ENCODE measurements around a stretch of chr11.

- PRO-cap, 7 experiments, result no peak in any of the 7 experiments
These were observed 80.0 kb downstream of the CDKN1C start for GRCh38 chr11:2805458-2806137.

- PRO-cap, 7 experiments, result no peak in any of the 7 experiments
These were observed 16.4 kb downstream of the CDKN1C start for GRCh38 chr11:2869115-2869727.

- PRO-cap, 7 experiments, result no peak in any of the 7 experiments
These were observed 1.4 kb downstream of the CDKN1C start for GRCh38 chr11:2883956-2884859.

GRCh38 chr11:2927967-2928743, 1.1 kb downstream of the PHLDA2 start:
- PRO-cap, 7 experiments, result no peak in any of the 7 experiments

DNA sequence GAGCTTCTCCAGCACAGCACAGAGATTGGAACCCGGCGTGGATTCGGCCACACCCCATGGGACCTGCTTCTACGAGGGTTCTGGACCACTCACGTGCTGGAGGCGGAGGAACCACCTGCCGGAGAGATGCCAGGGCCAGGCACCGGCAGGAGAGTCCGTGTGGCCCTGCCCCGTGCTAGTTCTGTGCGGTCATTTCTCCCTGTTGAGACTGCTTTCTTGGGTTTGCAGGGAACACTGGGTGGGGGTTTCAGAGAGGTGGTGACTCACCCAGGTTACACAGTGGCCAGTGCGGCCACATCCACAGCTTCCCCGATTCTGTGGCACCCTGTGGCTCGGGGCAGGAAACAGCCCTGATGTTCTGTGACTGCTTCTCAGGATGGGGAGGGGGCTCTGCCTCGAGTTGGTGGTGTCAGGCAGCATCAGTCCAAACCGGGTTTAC, 3.6 kb upstream of the PHLDA2 start:
- PRO-cap, 7 experiments, result peak in 1 of 7 experiments; most common minus-strand start position 317 of the sequence (in 1)

GRCh38 chr11:2943085-2943482, 13.9 kb upstream of the PHLDA2 start:
- PRO-cap, 7 experiments, result no peak in any of the 7 experiments

- PRO-cap, 7 experiments, result no peak in any of the 7 experiments
These were observed 1.6 kb downstream of the NAP1L4 start for GRCh38 chr11:2990575-2990952.

DNA sequence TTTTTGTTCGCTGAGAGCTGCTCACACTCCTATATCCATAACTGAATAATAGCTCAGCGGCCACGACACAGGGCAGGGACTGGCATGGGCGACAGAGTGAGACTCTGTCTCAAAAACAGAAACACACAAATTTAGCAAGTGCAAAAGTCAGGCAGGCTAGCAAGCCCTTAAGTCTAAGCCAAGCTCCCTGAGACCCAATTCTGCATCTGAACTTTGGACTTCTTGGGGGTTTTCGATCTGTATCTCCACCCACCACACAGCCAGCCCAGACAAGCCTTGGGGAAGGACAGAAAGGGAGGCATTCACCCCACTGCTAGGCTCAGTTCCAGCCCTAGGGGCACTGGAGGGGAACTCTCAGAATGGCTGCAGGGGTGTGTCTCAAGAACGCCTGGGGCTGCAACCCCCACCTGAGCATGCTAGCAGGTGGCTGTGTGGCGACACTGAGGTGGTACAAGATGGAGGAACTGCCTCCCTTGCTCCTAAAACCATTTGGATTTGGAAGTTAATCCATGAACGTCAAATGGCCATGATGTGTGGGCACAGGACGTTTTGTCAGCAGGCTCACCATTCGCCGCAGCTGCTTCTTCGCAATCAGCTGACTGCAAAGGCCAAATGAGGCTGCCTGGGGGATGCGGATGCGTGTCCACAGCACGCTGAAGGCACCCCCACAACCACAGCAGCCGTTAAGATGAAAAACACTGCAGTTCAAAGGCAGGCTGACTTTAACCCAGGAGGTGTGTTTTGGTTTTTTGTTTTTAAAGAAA, 21.9 kb upstream of the NAP1L4 start:
- PRO-cap, 7 experiments, result peak in 3 of 7 experiments; most common plus-strand start position 322 of the sequence (in 1); most common minus-strand start position 587 of the sequence (in 2)

GRCh38 chr11:3021967-3022265, 29.8 kb upstream of the NAP1L4 start:
- PRO-cap, 7 experiments, result no peak in any of the 7 experiments

DNA sequence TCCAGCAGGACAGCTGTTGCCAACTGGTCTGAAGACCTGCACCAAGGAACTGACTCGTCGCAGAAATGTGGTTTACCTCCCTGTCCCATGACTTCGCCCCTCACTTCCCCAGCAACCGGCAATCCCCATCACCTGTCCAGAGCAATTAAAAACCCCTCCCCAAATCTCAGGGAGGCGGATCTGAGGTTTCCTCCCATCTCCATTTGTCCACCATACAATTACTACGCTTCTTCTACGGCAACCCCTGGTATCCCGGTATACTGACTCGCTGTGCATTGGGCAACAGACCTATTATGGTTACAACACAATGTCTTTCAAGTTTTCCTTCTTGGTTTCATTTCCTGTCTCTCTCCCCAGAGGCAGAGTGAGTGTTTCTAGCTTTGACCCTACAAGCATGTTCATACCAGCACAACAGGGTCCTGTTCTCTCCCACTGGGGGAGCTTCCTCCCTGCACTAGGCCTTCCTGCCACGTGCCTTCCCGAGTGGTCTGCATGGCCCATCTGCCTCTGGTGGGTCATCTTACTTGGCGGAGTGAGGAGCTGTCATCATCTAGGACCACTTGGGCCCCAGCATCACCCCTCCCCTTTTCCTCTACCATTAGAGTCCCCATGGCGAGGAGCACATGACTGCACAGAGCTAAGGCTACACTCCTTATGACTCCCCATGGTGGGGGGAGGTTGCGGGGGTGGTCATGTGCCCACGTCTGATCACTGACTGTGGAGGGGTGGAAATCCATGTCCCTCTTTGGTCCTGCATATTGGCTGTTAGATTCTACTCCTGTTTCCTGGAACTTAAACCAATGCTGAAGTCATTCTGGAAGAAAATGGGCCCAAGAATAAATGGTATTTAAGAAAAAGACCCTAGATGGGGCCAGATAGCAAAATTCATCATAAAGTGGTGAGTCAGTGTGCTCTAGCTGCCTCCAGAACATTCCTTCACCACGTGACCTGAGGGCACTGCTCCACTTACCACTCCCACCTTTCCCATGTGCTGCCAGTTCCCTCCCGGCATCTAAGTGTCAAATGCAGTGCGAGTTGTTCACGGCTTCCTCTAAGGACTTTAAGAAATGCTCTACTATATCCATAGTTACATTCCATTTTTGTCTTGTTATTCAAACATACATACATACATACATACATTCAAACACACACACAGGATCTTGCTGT, 30.5 kb upstream of the NAP1L4 start:
- PRO-cap, 7 experiments, result no peak in any of the 7 experiments

DNA sequence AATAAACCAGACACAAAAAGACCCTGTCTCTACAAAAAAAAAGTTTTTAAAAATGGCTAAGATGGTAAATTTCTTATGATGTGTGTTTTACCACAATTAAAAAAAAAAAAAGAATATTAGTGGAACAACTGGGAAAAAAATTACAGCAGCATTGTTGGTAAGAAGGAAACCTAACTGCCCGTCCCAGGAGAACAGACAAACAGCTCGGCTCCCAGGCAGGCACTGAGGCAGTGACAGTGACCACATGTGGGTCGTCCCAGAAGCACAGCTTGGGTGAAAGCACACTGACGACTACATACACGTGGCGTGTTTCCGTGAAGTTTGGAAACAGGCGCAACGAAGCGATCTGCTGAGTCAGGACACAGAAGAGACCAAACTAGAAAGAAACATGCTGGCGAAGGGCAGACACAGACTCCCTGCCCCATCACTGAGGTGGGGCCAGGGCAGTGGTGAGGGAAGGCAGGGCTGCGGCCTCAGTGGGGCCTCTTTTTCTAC, 20.3 kb downstream of the CARS1 start:
- PRO-cap, 7 experiments, result no peak in any of the 7 experiments

DNA sequence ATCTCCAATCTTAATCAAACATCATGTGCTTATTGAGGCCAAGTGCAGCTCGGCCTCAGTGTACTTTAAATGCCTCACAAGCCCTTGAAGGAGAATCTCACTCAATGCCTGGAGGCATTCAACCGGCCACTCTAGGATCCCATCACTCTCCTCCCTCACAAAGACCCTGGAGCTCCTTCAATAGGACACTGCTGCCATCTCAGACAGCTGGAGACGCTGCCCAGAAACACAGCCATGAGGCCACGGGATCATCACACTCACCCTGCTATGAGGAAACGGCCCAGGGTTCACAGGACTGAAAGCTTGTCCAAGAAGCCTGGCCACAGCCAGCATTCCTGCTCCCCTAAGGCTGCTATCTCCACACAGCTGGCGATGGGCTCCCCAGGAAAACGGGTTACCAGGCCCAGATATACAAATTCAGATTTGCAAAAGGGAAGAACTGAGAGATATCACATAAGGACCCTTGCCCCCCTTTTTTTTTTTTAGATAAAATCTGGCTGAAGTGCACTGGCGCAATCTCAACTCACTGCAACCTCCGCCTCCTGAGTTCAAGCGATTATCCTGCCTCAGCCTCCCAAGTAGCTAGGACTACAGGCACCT, 13.2 kb downstream of the CARS1 start:
- PRO-cap, 7 experiments, result no peak in any of the 7 experiments

DNA sequence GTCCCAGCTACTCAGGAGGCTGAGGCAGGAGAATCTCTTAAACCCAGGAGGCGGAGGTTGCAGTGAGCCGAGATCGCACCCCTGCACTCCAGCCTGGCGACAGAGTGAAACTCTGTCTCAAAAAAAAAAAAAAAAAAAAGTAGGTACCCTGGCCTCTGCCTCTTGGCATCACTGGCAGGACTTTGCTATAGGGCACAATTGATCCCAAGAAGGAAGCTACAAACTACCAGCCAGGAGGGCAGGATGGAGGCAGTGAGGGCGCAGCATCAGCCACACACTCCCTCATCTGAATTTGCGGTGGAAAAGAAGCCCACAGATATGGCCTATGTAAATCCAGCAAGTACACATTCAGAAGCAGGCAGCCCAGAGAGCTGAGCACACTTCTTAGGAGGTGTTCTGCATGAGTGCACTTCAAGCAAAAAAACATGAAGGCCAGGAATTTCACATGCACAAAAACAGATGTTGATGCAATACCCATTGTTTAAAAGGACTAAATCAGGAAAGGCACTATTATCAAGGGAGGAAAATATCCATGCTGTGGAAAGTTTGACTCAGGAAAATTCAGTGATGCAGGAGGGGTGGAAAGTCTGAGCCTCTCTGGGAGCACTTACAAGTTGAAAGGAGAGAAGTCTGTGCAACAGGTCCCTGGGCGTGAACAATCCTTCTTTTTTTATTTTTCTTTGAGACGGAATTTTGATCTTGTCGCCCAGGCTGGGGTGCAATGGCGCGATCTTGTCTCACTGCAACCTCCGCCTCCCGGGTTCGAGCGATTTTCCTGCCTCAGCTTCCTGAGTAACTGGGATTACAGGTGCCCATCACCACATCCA, 15.7 kb upstream of the CARS1 start:
- PRO-cap, 7 experiments, result no peak in any of the 7 experiments

DNA sequence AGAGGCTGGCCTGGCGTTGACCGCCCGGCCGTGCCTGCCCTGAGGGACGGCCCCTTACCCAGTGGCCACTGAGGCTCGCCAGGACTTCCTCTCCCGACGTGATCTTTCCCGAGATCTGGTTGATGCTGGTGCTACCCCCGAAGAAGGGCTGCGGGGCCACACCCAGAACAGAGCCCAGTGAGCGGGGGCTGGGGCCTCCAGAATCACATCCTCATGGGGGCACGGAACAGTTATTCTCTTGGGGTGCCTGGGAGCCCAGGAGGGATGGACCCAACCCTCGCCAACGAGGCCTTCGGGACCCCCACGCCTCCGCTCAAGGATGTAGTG, 36.4 kb upstream of the CARS1 start:
- PRO-cap, 7 experiments, result no peak in any of the 7 experiments

DNA sequence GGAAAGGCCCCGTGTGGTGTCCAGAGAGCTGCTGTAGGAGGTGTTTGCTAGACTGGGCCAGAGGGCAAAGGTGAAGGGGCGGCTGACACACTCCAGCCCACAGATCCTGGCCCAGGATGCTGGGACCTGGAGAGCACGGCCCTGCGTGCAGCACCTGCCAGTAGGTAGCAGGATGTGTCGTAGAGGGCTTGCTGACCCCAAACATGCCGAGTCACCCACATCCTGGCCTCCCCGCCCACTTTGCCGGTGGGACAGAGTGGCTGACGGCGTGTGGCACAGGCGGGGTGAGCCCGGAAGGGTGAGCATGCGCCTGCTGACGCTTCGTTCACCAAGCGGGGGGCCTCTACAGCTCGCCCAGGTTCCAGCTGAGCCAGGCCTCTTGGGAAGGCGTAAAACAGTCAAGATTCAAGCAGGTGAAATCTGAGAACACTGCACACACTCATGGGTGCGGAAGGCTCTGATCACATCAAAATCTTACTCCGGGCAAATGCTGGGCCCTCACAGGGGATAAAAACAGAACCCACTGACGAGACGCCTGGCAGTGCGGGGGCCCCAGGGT, 10.9 kb downstream of the OSBPL5 start:
- PRO-cap, 7 experiments, result no peak in any of the 7 experiments

DNA sequence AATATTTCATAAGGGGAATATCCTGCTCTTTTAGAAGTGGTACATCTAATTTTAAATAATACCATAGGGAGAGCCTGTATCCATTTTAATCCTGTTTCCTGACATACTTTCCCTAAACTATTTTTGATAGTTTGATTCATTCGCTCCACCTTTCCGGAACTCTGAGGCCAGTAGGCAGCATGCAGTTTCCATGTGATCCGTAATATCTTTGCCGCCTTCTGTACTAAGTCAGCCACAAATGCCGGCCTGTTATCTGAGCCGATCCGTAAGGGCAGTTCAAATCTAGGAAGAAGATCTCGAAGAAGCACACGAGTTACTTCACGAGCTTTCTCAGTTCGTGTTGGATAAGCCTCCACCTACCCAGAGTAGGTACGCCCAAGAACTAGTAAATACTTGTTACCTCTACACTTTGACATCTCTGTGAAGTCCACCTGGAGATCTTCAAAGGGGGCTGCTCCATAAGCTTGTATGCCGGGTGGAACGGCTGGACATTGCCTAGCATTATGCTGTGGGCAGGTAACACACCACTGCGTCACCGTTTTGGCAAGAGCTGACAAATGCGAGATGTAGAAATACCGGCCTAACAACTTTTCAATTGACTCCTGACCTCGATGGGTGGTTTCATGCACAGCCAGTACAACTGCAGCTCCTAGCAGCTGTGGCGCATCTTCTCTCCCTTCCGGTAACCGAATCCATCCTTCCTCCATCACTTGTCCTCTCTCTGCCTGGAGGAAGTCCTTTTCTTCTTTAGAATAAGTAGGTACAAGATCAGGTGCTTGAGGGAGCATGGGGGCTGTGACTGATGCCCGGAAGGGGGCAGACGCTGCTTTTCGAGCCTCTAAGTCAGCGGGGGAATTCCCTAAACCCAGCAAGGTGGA, 97.8 kb upstream of the ZNF195 start:
- PRO-cap, 7 experiments, result no peak in any of the 7 experiments

- PRO-cap, 7 experiments, result no peak in any of the 7 experiments
These were observed 15.6 kb downstream of the ART5 start for GRCh38 chr11:3626145-3626656.

DNA sequence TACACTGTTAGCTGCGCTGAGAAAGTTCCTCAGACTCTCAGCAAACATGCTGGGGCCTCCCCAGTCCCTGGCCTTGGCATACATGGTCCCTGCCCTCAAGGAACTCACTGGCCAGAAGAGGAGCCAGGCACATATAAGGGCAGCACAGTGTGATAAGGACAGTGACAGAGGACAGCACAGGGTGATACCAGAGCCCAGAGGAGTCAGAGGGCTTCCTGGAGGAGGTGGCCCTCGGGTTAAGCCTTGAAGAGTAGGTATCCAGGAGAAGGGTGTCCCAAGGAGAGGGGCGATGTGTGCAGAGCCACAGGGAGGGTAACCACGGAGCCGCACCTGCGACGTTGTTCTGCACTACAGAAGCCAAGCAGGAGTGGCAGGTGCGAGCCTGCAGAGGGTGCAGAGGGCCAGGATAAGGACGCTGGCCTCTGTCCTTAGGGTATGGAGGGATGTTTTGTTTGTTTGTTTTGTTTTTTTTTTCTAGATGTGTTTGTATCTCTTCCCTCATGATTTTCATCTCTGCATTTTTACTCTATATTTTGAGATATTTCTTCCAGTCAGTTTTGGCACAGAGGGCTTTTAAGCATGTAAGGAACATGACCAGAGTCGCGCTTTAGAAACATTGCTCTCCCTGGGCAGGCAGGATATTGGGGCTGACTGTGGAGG, 802 bp downstream of the ART1 start:
- PRO-cap, 7 experiments, result no peak in any of the 7 experiments

- PRO-cap, 7 experiments, result no peak in any of the 7 experiments
These were observed 49.7 kb downstream of the NUP98 start for GRCh38 chr11:3747426-3748191.

- PRO-cap, 7 experiments, result no peak in any of the 7 experiments
These were observed 38.7 kb downstream of the NUP98 start for GRCh38 chr11:3758778-3758977.

All from T-cell (primary cell).